ENCODE measurements around the gene ITPK1.

GRCh38 chr14:92759256-92759758 lies 10.9 kb upstream of the LGMN start:
- PRO-cap: no peak

- PRO-cap: no peak
These were observed 21.9 kb upstream of the LGMN start for GRCh38 chr14:92770309-92770766.

- PRO-cap: no peak
These were observed 52.2 kb downstream of the GOLGA5 start for GRCh38 chr14:92846314-92846709.

GRCh38 chr14:92877892-92878170 lies 45.1 kb upstream of the CHGA start:
- PRO-cap: no peak

DNA sequence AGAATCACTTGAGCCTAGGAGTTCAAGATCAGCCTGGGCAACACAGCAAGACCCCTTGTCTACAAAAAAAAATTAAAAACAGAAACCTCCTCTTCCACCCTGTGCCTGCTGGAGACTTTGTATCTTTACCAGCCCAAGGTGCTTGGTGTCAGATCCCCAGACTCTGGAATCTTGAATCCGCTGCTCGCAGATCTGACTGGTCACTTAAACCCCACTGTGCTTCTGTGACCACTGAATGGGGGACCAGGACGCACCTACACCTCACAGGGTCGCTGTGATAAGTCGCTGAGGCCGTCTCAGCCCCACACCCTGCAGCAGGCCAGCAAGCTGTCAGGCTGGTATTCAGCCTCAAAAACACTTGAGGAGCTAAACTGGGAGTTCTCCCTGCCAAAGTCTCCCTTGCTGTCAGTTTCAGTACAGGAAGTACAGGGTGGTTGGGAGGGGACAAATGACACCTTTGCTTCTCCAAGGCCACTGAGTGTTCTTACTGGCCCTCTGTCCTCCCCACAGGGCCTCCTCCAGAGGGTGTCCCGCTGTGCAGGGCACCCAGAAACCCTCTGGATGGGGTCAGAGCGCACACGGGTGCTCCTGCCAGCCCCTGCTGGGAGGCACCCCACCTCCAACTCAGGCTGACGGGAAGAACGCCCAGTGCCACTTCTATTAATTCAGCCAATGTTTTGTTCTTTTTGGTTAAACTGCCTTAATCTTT lies 76.2 kb downstream of the ITPK1 start:
- PRO-cap: no peak

- PRO-cap: no peak
These were observed 42.4 kb downstream of the ITPK1 start for GRCh38 chr14:93073229-93073777.

- PRO-cap: bidirectional peak, plus-strand start at chr14:93115510, minus-strand start at chr14:93115279; unidirectional peak, minus-strand start at chr14:93115885
These were observed at the start of gene ITPK1 for GRCh38 chr14:93115067-93116156. Gene ITPK1, minus strand, starts transcription at chr14:93115925.

DNA sequence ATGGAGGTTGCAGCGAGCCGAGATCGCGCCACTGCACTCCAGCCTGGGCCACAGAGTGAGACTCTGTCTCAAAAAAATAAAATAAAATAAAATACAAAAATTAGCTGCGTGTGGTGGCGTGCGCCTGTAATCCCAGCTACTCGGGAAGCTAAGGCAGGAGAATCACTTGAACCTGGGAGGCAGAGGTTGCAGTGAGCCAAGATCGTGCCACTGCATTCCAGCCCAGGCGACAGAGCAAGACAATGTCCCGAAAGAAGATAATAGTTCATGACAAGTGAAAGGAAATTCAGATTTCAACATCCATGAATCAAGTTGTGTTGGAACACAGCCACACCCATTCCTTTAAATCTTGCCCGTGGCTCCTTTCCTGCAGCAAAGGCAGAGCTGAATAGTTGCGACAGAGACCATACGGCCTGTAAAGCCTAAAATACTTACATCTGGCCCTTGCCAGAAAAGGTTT lies 17.6 kb upstream of the ITPK1 start:
- PRO-cap: no peak

DNA sequence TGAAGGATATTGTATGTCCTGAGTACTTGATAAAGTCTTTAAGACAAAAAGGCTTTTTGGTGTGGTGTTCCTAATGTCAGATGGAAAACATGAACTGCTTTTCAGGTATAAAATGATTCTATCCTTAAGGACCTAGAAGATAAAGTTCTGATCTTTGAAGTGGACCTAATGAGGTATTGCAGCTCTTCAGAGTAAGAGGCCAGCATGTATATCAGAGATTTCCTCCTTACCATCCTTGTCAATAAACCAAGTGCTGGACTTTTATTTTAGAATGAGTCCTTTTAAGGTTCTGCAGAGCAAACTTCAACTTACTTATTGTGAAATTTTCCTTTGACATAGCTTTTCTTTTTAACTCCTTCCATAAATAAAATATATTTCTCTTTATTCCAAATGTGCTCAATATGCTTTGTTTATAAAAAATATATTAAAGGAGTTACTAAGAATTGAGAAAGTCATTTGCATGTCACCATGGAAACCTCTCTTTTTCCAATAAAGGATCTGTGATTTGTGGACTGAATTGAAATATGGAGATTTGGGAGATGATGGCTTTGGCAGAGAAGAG lies 50.2 kb downstream of the UNC79 start:
- PRO-cap: no peak

- PRO-cap: no peak
These were observed 39.8 kb downstream of the PRIMA1 start for GRCh38 chr14:93748141-93749168.

DNA sequence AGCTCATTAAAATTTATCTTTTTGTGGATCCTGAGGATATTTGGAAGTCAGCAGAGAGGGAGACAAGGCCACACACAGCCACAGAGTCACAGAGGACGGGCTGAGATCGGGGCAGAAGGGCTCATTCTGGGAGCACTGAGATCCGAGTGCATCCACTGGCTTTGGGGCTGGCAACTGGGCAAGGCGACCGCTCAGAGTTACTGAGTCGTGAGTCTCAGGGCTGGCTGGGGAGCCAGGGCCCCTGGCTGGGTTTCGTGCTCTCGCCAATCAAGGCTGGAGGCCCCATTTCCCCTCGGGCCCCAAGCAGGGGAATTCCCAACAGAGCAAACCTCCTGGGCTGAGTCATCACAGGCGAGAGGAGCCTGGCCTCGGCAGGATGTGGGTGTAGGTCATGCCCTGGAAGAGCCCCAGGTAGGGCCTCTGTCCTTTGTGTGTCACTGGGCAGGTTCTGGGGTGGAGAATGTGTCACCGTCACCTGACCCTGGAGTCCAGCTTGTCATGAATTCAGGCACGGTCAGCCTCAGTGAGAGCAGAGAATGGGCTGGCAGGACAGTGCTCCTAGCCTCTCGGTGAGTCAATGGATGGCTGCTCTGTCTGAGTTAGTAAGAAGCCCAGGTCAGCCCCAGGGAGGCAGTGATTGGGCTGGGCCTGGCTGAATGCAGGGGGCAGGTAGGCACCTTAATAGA lies 17.0 kb downstream of the ASB2 start:
- PRO-cap: unidirectional peak, minus-strand start at position 176 of the sequence; unidirectional peak, plus-strand start at position 523 of the sequence

- PRO-cap: unidirectional peak, minus-strand start at chr14:93972908
These were observed 3.6 kb downstream of the ASB2 start for GRCh38 chr14:93972757-93973261.

GRCh38 chr14:93976951-93977547 lies 679 bp upstream of the ASB2 start:
- PRO-cap: no peak

GRCh38 chr14:94045455-94046017 lies 19.4 kb downstream of the OTUB2 start:
- PRO-cap: no peak

DNA sequence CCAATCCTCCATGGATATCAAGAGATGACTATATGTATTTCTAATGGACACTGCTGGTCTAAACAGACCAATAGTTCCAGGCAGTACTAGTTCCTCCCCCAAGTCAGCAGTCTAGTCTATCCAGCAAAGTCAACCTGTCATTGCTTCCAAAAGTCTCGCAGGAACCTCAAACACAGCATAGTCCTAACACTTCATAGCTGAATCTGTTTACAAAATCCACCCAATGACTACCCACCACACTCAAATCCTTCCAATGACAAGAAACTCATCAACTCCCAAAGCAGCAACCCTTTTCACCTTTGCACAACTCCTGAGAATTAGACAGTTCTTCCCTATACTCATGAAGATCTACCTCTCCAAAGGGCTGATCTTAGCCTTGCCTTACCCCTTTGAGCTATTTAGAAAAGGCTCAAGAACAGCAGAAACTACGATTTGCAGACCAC lies 2.7 kb downstream of the DDX24 start:
- PRO-cap: no peak

GRCh38 chr14:94116277-94116900 lies 13.0 kb downstream of the IFI27L2 start:
- PRO-cap: no peak

DNA sequence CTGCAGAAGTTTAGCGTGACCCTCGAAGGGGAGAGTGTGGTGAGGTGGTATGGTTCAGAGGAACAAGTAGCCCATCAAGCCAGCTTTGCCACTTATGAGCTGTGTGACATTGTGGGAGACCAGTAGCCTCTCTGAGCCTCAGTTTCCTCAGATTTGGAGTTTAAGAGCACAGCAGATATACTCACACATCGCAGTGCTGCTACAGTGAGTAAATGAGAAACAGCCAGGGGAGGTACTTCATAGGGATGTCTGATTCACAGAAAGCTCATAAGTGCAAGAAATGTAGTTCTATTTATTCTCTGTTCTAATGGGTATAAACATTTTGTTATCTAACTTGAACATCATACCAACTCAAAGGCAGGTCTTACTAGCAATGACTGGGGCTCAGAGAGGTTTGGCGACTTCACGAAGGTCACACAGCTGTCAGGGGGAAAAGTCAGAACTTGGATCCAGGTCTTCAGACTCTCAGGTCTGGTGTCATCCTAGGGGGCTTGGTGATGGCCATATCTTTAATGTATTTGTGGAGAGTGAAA lies 11.9 kb downstream of the SERPINA1 start:
- PRO-cap: no peak

DNA sequence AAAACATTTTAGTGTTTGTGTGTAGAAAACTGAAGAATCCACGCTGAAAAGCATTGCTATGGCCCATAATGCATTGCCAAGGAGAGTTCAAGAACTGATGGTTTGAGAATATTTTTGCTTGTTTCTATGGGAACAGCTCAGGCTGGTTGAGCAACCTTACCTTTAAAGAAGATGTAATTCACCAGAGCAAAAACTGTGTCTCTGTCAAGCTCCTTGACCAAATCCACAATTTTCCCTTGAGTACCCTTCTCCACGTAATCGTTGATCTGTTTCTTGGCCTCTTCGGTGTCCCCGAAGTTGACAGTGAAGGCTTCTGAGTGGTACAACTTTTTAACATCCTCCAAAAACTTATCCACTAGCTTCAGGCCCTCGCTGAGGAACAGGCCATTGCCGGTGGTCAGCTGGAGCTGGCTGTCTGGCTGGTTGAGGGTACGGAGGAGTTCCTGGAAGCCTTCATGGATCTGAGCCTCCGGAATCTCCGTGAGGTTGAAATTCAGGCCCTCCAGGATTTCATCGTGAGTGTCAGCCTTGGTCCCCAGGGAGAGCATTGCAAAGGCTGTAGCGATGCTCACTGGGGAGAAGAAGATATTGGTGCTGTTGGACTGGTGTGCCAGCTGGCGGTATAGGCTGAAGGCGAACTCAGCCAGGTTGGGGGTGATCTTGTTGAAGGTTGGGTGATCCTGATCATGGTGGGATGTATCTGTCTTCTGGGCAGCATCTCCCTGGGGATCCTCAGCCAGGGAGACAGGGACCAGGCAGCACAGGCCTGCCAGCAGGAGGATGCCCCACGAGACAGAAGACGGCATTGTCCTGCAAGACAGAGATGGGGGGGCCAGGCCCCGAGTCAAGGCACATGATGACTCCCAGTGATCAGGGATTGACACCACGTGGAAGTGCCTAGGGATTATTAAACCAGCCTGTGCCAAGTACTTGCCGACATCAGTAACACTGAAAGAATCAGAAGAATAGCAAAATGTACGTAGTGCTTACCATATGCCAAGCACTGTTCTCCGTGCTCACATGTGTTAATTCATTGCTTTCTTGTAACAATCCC lies 5.6 kb downstream of the SERPINA1 start:
- PRO-cap: no peak

GRCh38 chr14:94387013-94387798 lies 1.2 kb downstream of the SERPINA1 start:
- PRO-cap: no peak

- PRO-cap: no peak
These were observed 4.0 kb upstream of the SERPINA1 start for GRCh38 chr14:94392055-94393137.

Measured in trachea (tissue), 1 donor.